ENCODE measurements around a stretch of chr1.

DNA sequence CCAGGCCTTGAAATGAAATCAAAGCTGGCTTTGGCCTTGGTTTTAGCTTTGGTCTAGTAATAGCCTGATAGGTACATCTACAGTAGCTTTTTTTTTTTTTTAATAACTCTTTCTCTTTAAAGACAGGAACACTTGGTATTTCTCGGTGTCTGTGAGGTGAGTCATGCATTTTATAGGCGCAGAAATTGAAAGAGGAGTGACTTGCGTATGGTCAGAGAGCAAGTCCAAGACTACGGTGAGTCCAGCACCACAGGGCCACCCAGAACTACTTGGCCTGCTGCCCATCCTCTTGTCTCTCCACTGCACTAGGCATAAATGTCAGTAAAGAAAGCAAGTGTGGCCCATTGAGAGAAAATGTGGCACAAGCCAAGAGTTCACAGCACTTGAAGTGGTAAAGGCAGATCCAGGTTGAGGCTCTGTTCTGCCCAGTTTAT, 36.3 kb upstream of the LYST start:
- PRO-cap: no peak
- RAMPAGE, long total RNA: no peak

DNA sequence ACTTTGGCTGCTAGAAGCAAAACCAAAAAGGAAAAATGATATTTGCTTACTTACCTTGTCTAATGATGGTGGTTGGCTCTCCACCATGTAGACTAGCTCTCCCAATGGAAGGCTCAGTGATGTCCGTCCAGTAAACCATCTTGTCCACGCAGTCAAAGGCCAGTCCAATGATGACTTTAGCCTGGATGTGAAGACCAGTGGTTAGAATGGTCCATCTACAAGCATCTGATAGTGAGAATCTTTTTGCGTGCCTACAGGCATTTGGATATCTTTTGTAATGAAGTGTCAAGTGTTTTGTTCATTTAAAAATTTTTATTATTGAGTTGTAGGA, 79.6 kb downstream of the NID1 start:
- PRO-cap: no peak
- RAMPAGE, long total RNA: start-site peak on the minus strand centred at position 112 of the sequence, 110 bp wide, 135 reads

DNA sequence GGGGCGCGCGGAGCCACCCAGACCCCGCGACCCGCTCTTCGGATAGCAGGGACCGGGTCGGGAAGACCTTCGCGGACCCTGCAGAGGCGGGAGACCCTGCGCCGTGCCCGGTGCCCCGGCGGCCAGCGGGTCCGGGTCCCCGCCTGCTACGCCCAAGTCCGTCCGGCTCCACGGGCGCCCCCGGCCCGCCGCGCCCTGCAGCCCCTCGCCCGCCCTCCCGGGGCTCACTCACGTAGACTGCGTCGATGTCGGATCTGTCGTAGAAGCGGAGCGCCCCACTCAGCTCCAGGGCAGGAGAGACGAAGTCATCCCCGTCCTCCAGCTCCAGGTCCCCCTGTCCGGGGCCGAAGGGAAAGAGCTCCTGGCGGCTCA, 281 bp downstream of the NID1 start:
- PRO-cap: no peak
- RAMPAGE, long total RNA: no peak

DNA sequence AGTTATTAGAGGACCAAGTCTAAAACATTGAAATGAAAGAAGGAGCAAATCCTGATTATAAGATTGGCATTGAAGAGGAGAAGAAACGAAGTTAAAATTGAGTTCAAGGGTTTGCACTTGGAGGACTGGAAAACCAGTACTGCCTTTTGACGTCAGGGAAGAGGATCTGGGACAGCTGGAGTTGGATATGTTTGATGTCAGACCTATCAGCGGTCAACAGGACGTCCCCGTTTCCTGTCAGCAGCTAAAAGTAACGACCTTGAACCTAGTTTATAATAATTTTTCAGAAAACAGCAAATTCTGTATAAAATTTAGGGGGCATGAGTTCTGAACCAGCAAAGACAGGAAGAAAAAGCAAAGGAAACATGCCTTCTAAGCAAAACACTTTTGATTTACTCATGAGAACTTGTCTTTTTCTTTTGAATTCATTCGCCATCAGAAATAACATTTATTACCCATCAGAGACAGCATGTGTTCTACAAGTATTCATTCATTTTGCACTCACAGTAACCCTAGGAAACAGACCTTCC, 1.3 kb upstream of the NID1 start:
- PRO-cap: bidirectional peak, plus-strand start at position 335 of the sequence, minus-strand start at position 168 of the sequence
- RAMPAGE, long total RNA: no peak

GRCh38 chr1:236174196-236174970, 32.0 kb downstream of the GPR137B start:
- PRO-cap: no peak
- RAMPAGE, long total RNA: no peak

- PRO-cap: no peak
- RAMPAGE, long total RNA: no peak
Measured at GRCh38 chr1:236416305-236416740, 22.2 kb downstream of the EDARADD start.

GRCh38 chr1:236550012-236550840, 26.4 kb downstream of the LGALS8 start:
- PRO-cap: no peak
- RAMPAGE, long total RNA: no peak

- PRO-cap: no peak
- RAMPAGE, long total RNA: no peak
Measured at GRCh38 chr1:236638818-236639488, 34.6 kb upstream of the HEATR1 start.

DNA sequence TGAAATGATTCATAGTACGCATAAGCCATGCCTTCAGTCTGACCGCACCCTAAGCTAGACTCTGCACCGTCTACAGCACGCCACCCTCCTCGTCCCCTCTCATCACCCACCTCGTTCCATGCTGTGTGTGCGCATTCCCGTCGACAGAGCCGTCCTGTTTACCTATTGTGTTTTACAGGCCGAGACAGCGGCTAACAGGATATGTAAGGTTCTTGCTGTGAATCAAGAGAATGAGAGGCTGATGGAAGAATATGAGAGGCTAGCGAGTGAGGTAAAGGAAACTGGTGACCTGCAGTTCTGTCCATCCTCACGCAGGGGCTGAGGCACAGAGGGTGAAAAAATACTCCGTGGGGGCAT, 50.6 kb downstream of the ACTN2 start:
- PRO-cap: no peak
- RAMPAGE, long total RNA: no peak

DNA sequence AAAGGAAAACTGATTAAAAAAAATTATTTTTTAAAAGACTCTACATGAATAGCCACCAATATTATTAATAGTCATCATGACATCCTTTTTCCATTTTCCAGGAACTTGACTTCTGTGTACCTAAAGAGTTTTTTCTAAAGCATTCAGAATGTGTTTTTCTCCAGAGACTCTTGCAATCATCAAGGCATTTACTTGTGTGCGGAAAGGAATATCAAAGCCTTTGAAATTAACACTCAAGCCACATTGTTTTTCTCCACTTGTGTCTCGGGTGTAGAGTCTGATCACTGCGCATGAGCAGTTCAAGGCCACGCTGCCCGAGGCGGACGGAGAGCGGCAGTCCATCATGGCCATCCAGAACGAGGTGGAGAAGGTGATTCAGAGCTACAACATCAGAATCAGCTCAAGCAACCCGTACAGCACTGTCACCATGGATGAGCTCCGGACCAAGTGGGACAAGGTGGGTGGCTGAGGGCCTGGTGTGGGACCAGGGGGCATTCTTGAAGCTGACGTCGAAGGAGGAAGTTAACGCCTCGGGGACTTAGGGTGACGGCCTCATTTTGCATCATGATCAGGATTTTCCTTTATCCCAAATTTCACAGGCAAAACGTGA, 43.8 kb upstream of the MTR start:
- PRO-cap: no peak
- RAMPAGE, long total RNA: no peak

GRCh38 chr1:236760811-236761344, 34.2 kb upstream of the MTR start:
- PRO-cap: no peak
- RAMPAGE, long total RNA: no peak

DNA sequence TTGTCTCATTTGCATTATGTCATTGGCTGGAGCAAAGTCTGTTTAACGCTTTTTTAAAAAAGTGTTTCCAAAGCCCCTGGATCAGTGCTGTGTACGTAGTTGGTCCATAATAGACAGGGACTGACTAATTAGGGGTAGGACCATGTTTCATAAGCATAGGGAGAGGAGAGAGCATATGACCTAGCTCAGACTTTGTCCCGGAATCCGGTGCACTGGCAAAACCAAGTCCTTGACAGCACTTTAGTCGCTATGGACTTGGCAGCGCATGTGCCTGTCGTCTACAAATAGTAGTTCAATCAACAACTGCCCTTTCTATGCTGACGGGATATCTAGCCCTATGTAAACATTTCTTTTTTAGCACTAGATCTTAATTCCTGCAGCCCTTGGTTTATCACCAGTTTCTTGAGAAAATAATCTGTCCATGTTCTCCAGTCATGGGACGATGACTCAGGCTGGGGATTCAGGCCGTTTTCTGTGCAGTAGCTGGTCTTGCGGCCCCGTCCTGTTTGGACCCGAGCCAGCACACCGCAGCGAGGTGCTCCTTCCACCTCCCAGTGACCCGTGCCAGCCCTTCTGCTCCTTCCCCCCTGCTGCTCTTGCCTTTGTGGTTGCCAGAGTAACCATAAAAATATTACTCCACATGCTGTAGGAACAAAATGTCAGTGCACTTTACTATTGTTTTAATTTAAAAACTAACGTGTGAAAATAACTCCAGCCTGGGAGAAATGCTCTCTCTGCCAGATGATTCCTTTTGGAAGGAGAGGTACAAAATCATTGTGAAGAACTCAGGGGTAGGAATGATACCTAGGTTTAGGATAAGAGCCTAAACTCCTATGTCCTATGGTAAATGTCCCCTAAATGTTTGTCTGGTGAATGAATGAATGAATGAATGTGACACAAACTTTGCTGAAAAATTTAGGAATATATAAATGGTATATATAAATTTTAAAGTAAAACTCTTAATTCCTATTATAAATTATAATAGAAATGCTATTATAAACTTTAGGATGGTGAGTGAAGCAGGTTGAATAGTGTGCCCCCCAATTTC, 8.7 kb upstream of the MT1HL1 start:
- PRO-cap: no peak
- RAMPAGE, long total RNA: no peak

DNA sequence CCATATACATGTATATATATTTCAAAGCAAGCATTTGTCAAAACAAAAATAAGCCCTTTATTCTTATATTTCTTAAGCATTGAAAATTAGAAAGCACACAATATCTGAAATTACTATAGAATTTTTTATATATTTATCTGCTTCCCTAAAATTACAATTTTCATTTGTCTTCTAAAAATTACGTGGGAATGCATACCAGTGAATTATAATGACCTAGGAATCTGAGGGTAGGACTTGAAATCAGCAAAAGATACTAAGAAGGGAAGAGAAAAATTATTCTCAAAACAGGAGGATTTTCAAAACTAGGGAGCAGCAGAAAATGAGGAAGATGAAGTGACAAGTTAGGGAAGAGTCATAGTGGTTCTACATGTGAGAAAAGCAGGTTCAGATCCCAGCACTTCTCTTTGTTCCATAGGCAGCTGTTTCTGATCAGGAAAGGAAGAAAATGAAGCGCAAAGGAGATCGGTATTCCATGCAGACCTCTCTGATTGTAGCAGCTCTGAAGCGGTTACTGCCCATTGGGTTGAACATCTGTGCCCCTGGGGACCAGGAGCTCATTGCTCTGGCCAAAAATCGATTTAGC, 173.8 kb downstream of the ZP4 start:
- PRO-cap: no peak
- RAMPAGE, long total RNA: no peak

GRCh38 chr1:238485035-238485475, 594.3 kb upstream of the ZP4 start:
- PRO-cap: no peak
- RAMPAGE, long total RNA: no peak

DNA sequence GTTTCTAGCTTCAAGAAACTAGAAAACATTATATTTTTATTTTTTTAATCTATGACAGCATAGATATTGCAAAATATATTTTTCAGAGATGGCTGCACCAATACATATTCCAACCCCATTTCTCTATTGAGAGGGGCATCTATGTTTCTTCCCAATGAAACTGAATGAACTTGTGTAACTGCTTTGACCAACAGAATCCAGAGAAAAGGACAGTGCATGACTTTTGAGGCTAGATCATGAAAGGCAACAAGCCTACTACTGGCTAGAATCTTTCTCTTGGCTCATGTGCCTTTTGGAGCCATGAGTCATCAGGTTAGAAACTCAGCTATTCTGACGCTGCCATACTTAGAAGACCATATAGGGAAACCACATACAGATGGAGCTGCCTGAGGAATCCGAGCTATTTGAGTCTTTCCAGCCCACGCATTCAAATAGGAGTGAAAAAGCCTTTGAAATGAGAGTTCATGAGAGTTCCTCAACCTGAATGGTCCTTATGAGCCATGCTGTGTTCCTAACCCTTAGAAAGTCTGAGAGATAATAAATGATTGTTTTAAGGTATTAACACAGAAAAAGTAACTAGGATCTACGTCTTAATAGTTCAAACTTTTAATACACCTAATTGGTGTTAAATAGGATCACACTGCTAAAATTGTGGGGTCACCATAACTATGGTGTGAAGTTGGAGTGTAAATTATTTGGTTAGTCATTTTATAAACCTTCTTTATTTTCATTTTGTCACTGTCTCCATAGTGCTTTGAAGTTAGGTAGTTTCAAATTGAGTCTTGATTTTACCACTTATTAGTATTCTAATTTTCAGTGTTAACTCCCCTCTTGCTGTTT, 738.4 kb upstream of the CHRM3 start:
- PRO-cap: no peak
- RAMPAGE, long total RNA: no peak

DNA sequence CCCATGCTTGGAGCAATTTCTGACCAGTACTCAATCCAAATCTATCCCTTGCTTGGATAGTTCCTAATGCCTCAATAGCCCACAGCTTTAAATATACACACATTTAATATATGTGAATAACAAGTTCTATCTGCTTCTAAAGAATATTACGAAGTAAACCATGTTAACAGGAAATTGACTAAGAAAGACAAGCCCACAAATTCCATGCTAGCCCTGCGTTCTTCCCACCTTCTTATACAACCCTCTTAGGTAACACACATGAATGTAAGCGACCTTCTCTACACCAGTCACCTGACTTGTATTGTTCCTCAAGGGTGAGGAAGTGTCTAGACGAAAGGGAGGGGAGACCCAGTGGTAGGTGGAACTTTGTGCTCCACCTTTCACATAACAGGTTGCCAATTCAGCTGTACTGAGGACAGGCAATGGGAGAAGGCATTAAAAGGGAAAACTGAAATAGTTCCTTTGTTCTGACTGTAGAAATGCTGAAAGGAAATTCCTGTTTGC, 18.1 kb upstream of the CHRM3 start:
- PRO-cap: no peak
- RAMPAGE, long total RNA: no peak

- PRO-cap: no peak
- RAMPAGE, long total RNA: no peak
Measured at GRCh38 chr1:239387753-239388262, 1.4 kb downstream of the CHRM3 start.

- PRO-cap: no peak
- RAMPAGE, long total RNA: no peak
Measured at GRCh38 chr1:240092394-240093474, 1.1 kb downstream of the FMN2 start.

DNA sequence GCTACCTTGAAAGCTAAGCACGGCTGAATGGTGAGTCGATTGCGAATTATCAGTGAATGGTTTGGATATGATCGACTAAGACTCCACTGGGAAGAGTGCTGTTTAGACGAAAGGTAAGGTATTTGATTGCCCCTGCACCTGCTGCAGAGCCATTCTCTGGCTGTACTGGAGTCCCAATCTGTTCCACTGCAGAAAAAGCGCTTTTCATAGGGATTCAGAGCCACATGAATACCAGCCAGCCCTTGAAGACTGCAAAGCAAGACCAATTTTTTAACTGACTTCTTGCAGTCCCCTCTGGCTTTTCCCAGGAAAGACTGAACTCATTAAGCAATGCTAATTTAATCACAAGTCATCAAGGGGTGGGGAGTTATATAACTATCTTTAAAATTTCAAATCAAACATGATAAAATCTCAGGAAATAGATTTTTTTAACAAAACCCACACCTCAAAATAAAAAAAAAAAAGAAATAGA, 1.3 kb downstream of the GREM2 start:
- PRO-cap: no peak
- RAMPAGE, long total RNA: no peak

DNA sequence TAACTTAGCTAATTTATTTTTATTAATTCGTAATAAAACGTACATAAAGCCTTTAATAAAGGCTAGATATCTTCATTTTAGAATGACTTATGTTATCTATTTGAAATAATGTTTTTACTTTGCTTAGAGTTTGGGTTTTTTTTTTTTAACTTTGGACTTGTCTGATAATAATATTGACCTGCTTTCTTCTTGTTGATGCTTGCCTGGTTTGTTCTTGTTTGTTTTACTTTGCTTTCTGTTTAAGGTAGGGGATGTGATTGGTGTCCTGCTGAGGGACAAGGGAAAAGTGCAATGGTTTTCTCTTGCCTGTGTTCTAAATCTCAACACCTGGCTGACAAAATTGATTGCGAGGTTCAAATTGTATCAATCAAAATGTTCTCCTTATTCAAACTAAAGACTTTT, 2.1 kb upstream of the FH start:
- PRO-cap: no peak
- RAMPAGE, long total RNA: no peak

Data from vagina (tissue), 1 donor.